ENCODE results near the gene GNL2.

- PRO-cap: no peak
- RAMPAGE, long total RNA: no peak
Observed at GRCh38 chr1:37014226-37014721, 20.0 kb downstream of the GRIK3 start.

DNA sequence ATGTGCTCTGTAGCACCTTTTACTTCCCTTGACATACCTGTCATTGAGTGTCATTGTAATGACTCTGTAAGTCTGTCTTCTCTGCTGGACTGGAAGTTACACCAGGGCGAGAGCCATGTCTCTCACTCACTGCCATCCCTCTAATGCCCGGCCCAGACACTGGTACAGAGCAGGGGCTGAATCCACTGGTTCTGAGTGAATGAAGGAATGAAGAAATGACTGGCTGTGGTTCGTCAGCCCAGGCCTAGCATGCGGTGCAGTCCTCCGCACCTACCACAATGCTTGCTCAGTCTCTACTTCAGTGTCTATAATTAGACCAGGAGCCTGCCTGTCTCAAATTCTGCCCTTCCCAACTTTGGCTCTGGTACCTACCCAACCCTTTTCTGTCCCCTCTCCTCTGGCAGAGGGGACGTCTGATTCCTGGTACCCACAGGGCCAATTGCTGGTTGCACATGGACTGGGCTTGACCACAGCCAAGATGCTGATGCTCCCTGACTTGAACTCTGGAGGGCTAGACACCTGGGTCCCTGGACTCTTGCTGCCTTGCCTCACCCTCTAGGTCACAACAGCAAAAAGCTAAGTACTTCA lies 118.2 kb upstream of the GRIK3 start:
- PRO-cap: no peak
- RAMPAGE, long total RNA: no peak

- PRO-cap: no peak
- RAMPAGE, long total RNA: no peak
Observed at GRCh38 chr1:37473228-37473573, 1.2 kb upstream of the ZC3H12A start.

DNA sequence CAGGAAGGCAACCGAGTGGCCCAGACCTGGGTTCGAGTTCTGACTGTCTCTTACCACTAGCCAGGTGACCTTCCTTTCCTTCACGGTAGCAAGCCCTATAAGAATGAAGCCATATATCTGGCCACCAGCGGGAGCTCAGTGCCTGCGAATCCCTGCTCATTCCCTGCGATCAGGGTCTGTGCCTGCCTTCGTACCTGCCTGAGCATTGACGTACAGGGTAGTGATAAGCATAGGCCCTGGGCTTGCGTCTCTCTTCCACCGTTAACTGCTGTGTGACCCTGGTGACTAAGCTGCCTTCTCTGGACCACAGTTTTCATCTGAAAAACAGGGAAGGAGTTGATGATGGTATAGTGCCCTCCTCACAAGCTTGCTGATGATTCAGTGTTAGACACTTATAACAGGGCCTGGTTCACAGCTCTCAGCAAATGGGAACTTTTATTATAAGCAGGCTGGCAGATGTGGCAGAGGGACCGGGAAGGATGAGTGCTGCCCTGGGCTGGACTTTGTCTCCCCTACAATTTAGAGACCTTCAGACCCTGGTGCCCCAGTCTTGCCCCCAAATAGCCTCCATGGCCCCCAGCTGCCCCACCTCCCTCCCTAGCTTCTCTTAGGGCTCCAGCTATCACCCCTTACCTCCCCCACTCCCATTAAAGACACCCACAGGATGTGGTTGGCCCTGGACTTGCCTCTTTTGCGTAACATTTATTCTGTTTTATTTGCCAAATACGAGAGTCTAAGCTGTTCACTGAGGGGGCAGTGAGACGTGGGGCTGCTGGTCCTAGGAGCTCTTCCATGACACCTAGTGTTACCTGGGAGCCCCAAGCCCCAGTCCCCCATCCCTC lies 4.3 kb downstream of the ZC3H12A start:
- PRO-cap: unidirectional peak, plus-strand start at position 745 of the sequence
- RAMPAGE, long total RNA: no peak

DNA sequence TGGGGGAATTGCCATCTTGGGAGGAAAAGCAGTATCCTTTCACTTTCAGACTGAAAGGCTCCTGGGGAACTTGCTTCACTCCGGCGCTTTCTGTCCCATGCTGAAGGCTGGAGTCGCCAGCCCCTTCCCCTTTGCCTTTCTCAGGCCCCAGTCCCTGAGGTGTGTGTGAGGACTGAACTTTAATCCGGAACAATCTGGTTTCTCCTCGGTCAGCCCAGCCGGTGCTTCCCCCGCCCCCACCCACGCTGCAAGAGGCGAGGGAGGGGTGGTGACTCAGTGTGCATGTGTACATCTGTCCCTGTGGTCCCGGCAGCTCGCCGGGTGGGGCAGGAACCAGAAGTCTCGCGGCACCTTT lies 5.2 kb downstream of the ZC3H12A start:
- PRO-cap: bidirectional peak, plus-strand start at position 312 of the sequence, minus-strand start at position 142 of the sequence
- RAMPAGE, long total RNA: no peak

- PRO-cap: unidirectional peak, minus-strand start at chr1:37487400
- RAMPAGE, long total RNA: no peak
Observed at GRCh38 chr1:37487219-37487573, 12.8 kb downstream of the ZC3H12A start.

- PRO-cap: no peak
- RAMPAGE, long total RNA: no peak
Observed at GRCh38 chr1:37497979-37498238, 16.7 kb downstream of the MEAF6 start.

GRCh38 chr1:37595271-37596473 lies at the start of gene GNL2:
GNL2 (minus strand) TSS chr1:37595937.
- PRO-cap: bidirectional peak, plus-strand start at chr1:37595977, minus-strand start at chr1:37595931
- RAMPAGE, long total RNA: start-site peak on the minus strand at chr1:37595900-37595939, 424 and 371 reads in 2 replicates

- PRO-cap: no peak
- RAMPAGE, long total RNA: no peak
Observed at GRCh38 chr1:37689576-37690101, 690 bp downstream of the C1orf109 start.

DNA sequence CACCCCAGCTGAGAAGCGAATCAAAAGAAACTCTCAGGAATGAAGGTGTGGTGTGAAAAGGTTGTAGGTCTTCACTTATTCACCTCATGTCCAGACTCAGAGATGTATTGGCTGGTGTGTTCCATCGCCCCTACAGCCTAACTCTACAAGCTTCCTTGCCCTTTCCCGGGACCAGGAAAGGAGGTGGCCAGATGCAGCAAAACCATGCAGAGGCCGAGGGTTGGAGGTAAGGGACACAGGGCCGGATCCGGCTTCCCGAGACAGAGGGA lies 12.8 kb downstream of the EPHA10 start:
- PRO-cap: no peak
- RAMPAGE, long total RNA: no peak

DNA sequence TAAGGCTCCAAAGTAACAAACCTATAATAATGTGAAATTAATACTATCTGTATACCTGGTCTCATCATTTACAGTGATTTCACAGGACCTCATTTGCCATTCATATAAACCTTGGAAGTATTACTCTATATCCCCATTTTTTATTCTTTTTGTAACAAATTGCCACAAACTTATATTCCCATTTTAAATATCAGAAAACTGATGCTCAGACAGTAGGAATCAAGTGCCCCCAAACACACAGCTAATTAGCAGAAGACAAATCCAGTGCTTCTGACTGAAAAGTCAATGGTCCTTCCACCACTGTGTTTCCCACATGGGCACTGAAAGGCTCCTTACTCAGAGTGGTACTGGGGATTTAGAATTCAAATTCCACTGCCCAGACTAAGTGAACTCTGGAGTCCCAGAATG lies 25.1 kb upstream of the YRDC start:
- PRO-cap: no peak
- RAMPAGE, long total RNA: no peak

GRCh38 chr1:37858933-37859337 lies 457 bp downstream of the MTF1 start:
- PRO-cap: no peak
- RAMPAGE, long total RNA: no peak

- PRO-cap: bidirectional peak, plus-strand start at chr1:37946436, minus-strand start at chr1:37946284
- RAMPAGE, long total RNA: no peak
Observed at GRCh38 chr1:37945678-37946494, 967 bp downstream of the INPP5B start.

- PRO-cap: no peak
- RAMPAGE, long total RNA: no peak
Observed at GRCh38 chr1:37978389-37979720, 11.0 kb downstream of the SF3A3 start.

DNA sequence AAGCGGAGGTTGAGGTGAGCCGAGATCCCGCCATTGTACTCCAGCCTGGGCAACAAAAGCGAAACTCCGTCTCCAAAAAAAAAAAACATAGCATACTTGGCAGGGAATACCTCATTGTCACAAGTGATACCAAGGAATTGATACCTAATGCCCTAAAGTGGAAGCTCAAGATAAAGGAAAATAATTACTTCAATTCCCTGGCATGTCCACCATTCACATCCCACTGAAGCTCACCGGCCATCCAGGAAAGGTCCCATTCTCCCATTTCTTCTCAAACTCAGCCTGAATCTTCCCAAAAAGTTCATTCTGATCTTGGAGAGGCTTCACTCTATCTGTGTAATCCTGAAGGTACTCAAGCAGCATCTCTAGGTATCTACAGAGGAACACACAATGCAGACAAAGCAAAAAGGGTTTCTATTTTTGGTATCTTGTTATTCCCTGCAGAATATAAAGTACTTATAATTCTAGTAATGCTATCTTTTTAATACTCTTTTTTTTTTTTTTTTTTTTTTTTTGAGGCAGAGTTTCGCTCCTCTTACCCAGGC lies 9.4 kb downstream of the SF3A3 start:
- PRO-cap: no peak
- RAMPAGE, long total RNA: no peak

GRCh38 chr1:37985736-37986103 lies 4.1 kb downstream of the SF3A3 start:
- PRO-cap: no peak
- RAMPAGE, long total RNA: no peak

DNA sequence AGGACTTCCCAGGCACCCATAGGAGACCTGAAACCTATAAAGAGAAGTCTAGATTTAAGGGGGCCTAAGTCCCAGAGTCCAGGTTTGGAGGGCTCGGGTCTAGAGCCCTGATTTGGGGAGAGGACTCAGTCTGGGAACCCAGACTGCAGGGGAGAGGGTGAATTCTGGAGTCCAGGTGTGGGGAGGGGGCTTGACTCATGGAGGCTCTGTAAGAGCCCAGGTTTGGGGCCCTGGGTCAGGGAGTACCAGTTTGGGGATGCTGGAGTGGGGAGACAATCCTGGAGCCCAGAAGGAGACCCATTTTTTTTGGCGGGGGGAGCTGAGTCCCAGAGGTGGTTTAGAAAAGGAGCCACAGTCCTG lies 7.2 kb upstream of the SF3A3 start:
- PRO-cap: no peak
- RAMPAGE, long total RNA: no peak

- PRO-cap: no peak
- RAMPAGE, long total RNA: no peak
Observed at GRCh38 chr1:38145344-38145687, 98.7 kb upstream of the POU3F1 start.

GRCh38 chr1:38817917-38818888 lies 41.4 kb downstream of the RRAGC start:
- PRO-cap: no peak
- RAMPAGE, long total RNA: no peak

GRCh38 chr1:38993169-38993618 lies 2.1 kb downstream of the AKIRIN1 start:
- PRO-cap: no peak
- RAMPAGE, long total RNA: no peak

All from urinary bladder (tissue), 3 donors.